T-cell (primary cell): ENCODE results near the genes CELA2B and SPEN.

GRCh38 chr1:15155348-15156009 lies 1.9 kb downstream of the TMEM51 start:
- PRO-cap, 7 experiments = no peak in any of the 7 experiments

- PRO-cap, 7 experiments = no peak in any of the 7 experiments
Measured at GRCh38 chr1:15221097-15221450, 25.9 kb upstream of the FHAD1 start.

DNA sequence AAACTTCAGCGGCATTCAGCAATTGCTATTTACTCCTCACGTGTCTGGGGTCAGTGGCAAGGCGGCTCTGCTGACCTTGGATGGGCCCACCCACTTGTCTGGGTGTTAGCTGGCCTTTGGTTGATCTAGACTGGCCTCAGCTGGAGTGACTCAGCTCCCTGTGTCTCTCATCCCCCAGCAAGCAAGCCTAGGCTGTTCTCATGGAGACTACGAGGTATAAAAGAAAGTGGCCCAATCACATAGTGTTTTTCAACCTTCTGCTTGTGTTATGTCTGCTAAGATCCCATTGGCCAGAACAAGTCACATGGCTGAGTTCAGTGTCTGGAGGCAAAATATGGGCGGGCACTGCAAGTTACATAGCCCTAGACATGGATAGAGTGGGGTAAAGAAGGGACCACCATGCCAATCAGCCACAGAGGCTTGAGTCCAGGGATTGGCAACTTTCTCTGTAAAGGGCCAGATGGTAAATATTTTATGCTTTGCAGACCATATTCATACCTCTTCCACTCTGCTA lies 69.3 kb upstream of the EFHD2 start:
- PRO-cap, 7 experiments = no peak in any of the 7 experiments

GRCh38 chr1:15384174-15384822 lies 25.4 kb upstream of the EFHD2 start:
- PRO-cap, 7 experiments = no peak in any of the 7 experiments

DNA sequence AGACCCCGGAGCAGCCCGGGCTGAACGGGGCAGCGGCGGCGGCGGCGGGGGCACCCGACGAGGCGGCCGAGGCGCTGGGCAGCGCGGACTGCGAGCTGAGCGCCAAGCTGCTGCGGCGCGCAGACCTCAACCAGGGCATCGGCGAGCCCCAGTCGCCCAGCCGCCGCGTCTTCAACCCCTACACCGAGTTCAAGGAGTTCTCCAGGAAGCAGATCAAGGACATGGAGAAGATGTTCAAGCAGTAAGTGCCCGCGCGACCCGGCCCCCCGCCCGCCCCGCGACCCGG lies 294 bp downstream of the EFHD2 start:
- PRO-cap, 7 experiments = peak in 3 of 7 experiments; most common minus-strand start position 191 of the sequence (in 2)

DNA sequence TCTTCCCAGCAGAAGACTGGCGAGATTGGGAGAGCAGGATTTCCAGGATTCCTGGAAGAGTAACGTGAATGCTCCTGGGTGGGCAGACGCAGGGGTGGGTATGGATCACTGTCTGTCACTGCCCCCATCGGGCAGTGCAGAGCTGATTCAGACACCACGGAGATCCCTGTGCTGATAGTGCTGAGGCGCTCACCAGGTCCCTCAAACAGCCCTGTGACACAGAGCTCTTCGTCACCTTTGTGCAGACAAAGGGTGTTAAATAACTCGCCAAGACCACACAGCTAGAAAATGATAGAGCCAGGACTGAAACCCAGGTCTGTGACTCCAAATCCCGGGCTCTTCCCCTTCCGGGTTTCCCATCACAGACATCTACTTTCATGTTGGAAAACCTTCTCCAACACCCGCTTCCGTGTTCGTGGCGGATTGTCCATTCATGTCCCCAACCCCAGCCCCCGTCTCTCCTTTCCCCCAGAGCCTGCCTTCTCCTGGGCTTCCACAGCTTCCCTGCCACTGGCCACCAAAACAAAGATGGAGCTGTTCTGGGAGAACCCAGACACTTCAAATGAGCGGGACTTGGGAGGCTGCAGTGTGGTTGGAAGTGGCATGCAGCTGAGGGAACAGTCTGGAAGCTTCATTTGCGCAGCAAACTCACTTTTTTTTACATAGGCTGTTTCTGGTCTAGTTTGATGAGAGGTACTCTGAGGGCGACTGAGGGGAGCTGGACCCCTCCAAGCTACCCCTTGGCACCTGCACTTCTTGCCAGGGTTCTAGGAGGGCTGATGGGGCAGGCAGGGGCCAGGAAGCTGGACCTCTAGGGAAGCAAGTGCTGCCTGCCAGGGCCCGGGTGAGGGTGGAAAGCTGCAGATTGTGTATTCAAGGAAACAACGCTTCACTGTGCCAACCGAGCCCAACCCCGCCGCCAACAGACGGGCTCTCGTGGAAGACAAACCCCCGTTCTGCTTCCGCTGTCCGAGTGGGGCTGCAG lies 2.8 kb downstream of the EFHD2 start:
- PRO-cap, 7 experiments = peak in 7 of 7 experiments; most common plus-strand start position 150 of the sequence (in 2); most common minus-strand start position 170 of the sequence (in 6)

DNA sequence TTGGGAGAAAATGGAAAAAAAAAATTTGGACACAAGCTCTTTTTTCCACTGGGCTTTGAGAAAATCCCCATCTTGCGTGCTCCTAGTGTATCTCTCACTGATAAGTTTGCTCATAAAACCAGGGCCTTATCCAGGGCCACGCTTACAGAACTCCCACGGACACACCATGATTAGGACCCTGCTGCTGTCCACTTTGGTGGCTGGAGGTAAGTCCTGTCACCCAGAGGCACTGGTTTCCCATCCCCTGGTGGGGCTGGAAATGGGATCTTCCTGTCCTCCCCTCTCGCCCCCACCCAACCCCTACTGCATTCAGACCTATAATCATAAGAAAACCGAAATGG lies at the start of gene CELA2B:
TSS of gene CELA2B (plus strand) at position 145 of the 341 bp plus-strand sequence.
- PRO-cap, 7 experiments = no peak in any of the 7 experiments

DNA sequence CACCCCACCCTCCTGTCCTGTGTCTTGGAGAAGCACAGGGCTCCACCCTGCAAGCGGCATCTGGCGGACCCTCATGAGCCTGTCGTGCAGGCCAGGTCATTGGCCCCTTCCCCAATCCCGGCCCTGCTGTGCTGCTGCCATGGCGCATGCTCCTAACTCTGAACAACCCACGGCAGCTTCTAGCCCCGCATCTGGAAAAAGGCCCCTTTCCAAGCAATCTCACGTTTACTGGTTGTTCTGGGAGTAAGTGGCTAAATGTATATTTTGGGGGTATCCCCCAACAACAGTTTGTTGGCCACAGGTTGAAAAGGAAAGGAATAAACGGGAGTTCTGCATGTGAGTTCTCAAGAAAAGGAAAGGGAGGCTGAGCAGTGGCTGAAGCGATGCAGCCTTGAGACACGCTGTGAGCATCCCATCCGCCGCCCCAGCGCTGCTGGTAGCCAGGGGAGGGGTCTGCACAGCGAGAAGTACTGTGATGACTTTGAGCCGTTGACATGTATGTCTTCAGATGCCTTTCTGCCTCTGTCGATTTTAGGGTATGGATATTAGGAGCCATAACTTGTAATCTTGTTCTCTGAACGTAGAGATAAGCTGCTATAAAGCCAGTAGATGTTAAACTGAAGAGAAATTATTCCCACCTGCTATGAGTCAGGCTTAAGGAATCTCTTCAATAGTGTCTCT lies 16.2 kb downstream of the AGMAT start:
- PRO-cap, 7 experiments = no peak in any of the 7 experiments

GRCh38 chr1:15665931-15666963 lies 6.7 kb downstream of the RSC1A1 start:
- PRO-cap, 7 experiments = no peak in any of the 7 experiments

- PRO-cap, 7 experiments = no peak in any of the 7 experiments
Measured at GRCh38 chr1:15747316-15747539, 4.9 kb downstream of the TMEM82 start.

DNA sequence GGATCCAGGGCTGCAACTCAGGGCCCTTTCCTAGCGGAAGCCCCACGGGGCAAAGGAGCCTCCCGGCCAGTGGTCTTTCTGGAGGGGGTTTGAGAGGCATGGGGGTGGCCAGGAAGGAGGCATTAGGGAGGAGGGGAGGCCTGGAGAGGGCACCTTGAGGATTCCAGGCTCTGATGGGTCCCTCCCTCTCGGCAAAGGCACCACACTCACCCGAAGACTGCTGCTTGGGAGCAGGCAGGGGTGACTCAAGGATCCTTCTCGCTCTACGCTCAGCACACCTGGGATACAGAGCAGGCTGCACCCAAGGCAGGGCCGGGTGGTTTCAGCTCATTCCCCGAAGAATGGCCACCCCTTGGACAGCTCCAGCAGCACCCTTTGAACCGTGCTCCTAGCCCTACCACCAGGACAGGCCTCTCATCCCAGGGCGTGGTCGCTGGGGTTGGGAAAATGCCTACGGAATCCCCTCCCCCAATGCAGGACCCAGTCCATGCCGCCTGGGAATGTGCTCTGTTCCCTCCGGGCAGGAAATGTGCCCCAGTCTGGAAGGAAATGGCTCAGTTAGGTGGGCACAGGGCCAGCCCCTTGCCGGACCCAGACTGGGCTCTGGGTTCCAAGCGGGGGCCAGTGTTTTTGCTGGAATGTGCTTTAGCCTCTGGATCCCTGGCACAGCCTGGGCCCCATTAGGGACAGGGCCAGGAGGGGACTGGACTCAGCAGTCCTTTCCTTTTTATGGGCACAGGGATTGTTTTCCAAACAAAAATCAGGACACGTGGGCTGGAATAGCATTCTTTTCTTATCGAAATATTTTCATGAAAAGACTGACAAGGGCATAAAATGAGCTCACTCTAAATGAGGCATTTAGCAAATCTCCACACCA lies 7.2 kb downstream of the TMEM82 start:
- PRO-cap, 7 experiments = no peak in any of the 7 experiments

- PRO-cap, 7 experiments = peak in 7 of 7 experiments; most common plus-strand start chr1:15833599 (in 2); most common minus-strand start chr1:15833492 (in 7)
Measured at GRCh38 chr1:15832718-15833795, 14.4 kb upstream of the SPEN start.

GRCh38 chr1:15834219-15835371 lies 12.9 kb upstream of the SPEN start:
- PRO-cap, 7 experiments = peak in 7 of 7 experiments; most common plus-strand start chr1:15834994 (in 5); most common minus-strand start chr1:15834341 (in 6)

DNA sequence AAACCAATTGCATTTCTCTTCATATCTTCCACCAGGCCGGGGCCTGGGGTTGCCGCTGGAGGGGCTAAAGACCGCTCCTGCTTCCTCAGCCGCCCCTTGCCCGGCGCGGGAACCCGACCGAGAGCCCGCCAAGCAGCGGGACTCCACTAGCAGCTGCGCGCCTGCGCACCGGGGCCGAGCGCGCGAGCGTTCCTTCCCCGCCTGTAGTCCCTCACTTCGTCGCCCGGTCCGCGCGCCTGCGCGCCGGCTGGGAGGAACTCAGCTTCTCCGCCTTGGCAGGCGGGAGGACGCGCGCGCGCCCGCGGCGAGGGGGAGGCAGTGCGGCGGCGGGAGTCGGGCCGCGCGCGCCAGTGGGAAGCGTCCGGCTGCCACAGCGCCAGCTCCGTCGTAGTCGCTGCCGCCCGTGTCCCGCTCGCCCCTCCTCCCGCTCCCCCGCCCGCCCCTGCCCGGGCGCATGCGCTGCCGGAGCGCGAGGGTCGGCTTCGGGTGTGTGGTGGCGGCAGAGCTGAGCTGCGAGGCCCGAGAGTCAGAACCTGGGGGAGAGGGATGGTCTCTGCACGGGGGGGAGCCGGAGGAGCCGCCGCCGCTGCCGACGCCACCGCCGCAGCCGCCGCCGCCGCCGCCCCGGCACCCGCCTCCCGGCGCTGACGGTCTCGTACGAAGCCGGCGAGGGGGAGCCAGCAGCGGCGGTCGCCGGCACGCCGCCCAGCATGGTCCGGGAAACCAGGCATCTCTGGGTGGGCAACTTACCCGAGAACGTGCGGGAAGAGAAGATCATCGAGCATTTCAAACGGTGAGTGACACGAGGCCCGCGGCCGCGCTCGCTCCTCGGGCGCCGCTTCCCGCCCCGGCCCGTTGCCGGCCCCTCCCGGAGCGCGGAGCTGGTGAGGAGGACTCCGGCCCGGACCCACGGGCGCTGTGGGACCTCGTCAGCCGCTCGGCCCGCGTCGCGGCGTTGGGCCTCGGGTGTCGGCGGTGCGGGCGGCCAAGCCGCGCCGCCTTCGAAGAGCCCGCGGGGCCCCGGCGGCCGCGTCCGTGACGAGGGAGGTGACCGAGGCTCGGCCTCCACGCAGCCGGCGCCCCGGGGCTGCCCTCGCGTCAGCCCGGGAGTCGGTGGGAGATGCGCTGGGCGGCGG lies at the start of gene SPEN:
TSS of gene SPEN (plus strand) at position 350 of the 1,136 bp plus-strand sequence.
- PRO-cap, 7 experiments = peak in 7 of 7 experiments; most common plus-strand start position 465 of the sequence (in 6); most common minus-strand start position 148 of the sequence (in 5)

DNA sequence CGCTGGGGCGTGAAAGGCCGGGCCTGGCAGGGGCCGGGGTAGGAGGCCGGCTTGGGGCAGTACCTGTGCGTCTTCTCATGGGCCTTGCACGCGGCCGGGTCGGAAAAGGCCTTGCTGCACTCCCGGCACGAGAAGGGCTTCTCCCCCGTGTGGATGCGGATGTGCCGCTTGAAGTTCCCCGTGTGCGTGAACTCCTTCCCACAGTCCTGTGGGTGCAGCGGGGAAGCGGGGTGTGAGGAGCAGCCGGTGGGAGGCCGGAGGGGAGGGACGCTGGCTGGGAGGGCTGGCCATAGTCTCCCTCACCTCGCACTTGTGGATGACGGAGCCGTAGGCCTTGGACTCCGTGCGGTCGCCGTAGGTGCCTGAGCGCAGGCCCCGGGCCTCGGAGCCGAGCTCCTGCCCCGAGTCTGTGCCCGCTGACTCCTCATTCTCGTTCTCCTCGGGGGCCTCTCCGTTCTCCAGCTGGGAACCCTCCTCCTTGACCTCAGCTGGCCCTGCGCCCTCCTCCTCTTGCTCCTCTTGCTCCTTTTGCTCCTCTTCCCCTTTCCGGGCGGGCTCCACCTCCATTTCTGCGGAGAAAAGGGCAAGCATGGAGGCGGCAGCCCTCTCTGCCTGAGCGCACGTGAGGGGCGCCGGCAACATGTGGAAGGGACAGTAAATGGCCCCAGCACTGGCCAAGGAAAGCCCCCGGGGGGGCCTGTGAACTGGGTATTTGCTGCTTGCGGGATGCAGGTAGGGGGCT lies 31.1 kb downstream of the ZBTB17 start:
- PRO-cap, 7 experiments = no peak in any of the 7 experiments

DNA sequence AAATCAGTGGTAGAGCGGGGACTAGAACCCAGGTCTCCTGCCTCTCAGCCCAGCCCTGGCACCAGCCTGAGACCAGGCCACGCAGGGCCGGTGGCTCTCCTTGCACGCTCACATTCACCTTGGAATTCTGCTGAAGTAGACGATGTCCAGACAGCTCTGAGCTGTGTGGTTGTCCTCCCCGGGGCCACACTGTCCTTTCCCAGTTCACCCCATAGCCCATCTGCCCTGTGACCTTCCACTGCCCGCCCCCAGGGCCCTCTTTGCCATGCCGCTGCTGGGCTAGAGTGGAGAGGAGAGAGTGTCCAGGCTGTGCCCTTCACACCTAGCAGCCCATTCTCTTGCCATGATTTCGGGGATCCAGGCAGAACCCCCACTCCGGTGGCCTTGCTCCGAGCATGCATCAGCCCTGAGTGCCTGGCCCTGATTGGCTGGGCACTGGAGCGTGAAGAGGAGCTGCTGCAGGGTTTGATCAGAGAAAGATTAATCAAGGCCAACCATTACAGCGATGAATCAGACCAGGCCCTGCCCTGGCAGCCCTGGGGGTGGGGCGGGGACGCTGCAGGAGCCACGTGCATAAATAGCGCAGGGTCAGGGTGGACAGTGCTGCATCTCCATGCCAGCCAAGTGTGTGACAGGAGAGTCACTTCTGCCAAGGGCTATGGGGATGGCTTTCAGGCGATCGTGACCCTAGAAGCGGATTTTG lies 3.2 kb upstream of the FAM131C start:
- PRO-cap, 7 experiments = no peak in any of the 7 experiments

- PRO-cap, 7 experiments = no peak in any of the 7 experiments
Measured at GRCh38 chr1:16152330-16153611, 3.1 kb downstream of the EPHA2 start.

DNA sequence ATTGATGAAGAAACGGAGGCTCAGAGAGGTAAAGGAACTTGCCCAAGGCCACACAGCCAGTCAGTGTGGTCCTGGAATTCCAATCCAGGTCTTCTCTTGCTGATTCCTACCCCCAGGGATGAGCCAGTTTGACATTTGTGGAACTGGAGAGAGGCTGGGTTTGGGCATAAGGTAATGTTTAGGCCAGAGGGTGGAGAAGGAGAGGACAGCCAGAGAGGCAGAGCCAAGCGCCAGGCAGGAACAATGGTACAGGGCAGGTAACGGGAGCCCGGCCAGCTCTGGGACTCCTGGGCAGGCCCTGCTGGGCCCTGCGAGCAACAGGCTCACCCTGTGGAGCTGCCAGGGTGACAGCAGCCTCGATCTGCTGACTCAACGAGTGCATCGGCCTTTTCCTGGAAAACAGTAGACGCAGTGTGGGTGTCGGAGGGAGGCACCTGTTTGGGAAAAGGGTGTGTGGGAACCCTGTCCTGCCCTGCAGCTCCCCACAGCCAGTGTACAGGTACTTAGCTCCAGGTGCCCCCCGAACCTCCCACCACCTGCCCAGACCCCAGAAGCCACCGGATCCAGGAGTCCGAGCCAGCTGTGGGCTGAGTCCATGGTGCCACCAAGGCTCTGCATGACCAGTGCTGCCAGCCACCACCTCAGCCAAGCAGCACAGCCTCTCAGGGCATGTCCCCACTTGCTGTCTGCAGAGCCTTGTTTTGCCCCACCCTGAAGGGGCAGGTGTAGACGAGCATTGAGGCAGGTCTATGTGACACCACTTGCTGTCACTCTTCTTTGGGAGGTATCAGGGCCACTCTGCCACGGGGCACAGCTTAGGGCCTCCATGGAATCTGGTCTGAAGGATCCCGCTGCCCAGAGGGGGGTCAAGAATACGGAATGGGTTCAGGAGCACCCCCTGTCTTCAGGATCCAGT lies 28.1 kb downstream of the ARHGEF19 start:
- PRO-cap, 7 experiments = no peak in any of the 7 experiments

GRCh38 chr1:16375477-16376042 lies 8.5 kb downstream of the SZRD1 start:
- PRO-cap, 7 experiments = no peak in any of the 7 experiments

DNA sequence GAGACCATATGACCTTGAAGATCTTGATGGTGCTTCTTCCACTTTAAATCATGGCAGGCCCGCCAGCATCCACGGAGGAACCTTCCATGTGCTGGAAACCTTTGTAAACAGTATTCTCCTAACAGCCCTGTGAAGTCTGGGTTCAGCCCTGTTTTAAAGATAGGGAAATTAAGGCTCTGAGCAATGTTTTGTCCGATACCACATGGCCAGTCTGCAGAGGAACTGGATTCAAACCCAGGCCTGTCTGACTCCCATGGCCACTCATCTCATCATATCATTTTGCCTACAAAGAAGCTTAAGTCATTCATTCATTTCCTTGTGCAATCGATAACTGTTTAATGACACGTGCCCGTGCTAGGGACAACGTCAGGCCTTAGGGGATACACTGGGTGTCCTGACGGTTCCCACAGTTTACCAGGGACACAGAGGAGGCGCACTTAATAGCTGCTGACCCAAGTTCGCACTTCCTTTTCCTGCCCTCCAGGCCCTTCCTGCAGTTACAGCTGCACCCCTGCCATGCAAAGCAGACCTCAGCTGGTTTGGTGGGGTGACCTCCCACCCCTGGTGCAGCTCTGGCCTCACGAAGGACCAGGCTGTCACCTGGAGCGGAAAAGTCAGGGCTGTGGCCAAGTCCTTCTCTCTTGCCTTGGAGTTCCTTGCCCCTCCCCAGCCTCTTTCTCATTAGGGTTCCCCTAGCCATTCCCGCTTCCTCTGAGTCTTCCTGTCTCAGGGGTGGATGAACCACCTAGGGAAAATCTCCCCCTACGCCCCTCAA lies 4.3 kb downstream of the SPATA21 start:
- PRO-cap, 7 experiments = no peak in any of the 7 experiments